ENCODE measurements around a stretch of chr13.

DNA sequence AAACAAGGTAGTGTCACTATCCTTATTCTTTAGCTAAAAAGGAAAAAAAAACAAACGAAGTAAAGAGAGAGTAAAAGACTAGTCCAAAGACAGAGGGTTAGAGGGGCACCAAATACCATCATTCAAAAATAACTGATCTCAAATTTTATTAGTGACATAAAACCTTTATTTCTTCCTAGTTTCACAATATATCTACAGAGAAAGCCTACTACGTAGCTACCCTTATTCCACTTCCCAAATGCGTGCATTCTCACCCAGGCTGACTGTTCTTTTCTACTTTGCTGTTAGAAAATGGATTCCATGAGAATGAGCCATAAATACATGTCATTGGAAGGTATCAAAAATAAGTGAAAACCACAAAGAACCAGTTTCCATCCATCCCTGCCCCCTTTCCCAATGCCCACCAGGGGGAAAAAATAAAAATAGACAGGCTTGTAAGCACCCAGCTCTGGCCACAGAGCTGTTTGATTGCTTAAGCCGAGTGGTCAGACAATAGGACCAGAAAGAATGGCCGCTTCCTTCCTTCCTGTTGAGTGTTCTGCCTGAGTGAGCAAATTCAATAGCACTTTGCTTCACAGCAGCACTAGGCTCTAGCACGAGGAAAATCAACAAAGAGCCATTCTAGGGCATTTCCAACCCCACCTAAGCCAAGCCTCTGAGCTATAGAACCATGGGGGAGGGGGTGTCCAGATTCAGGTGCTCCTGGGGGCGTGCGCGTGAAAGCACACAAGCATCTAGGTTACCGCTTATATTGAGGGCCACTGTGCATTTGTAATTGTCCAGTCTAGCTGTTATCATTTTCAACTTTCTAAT is 64.6 kb downstream of the SPRY2 start:
- PRO-cap, result no peak

DNA sequence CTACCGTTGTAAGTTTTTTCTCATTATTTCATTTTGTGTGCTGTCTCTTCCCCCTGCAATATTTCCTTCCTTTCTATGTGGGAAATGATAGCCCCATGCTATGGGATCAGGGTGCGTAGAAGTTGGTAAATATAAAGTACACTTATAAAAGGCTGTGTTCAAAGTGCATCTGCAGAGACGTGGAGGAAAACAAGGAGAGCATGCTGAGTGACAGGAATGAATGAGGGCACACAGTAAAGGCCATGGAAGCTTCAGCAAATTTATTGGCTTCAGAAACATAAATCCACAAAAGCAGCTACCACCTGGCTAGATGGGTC is 21.5 kb upstream of the SPRY2 start:
- PRO-cap, result no peak

DNA sequence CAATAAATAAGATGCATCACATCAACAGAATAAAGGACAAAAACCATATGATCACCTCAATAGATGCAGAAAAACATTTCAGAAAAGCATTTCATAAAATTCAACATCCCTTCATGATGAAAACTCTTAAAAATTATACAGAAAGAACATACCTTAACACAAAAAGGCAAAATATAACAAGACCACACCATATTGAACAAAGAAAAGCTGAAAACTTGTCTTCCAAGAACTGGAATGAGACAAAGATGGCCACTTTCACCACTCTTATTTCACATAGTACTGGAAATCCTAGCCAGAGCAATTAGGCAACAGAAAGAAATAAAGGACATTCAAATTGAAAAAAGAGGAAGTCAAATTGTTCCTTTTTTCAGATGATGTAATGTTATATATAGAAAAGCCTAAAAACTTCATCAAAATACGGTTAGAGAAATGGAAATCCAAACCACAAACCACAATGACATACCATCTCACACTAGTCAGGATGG is 113.1 kb upstream of the SPRY2 start:
- PRO-cap, result no peak

DNA sequence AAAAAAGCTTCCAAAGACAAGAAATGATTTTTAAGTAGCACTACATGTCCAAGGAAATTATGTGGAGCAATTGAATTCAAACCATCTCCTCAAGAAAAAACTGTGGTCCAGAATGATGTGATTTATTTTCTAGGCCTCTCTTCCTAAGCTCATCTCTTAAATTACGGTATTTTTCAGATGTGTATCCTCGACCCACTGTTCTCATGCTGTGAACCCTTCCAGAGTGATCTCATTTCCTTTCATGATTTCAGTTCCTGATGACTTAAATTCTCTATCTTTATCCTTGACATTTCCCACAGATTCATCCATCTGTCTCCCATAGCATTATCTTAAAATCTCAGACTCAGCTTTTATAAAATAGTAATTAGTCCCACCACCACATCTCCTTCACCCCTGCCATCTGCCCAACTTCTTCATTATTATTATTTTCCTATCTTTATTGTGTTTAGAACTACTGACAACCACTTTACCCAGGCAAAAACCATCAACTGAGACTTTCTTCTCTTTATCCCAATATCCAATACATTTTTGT is 117.7 kb upstream of the SPRY2 start:
- PRO-cap, result no peak

DNA sequence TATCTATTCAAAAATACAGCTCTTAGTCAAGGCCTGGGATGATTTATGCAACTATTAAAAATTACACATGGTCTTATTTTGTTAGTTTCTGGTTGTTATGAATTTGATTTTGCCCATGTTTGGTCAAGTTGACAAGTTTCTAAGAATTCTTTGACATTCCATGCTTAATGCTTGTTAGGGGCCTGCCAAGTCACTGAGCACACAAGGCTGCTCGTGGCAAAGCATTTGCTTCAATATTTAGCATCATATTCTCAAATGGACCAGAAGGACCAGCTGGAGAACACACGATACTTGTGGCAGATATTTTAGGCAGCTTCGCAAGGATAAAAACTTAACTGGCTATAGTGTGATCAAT is 155.7 kb upstream of the SPRY2 start:
- PRO-cap, result no peak

DNA sequence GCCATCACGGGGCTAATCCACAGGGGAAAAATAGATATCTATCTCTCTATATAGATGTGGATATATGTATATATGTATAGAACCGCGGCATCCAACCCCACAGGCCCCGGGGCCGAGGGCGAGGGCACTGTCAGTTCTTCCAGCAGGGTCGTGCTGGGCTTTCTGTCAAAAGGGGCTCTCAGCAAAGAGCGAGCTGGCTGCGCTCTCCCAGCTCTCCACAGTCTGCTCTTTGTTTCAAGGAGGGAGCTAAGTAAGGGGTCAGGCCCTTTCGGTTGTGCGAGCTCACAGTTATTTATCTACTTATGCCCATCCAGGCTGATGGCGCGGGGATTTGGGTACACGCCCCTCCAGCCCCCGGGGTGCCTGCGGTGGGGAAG is 3.3 kb downstream of the SLITRK1 start:
- PRO-cap, result no peak

- PRO-cap, result unidirectional peak, plus-strand start at chr13:85483560
These were observed 315.8 kb downstream of the SLITRK6 start for GRCh38 chr13:85483472-85483671.

- PRO-cap, result no peak
These were observed 154.4 kb upstream of the SLITRK5 start for GRCh38 chr13:87516764-87517104.

DNA sequence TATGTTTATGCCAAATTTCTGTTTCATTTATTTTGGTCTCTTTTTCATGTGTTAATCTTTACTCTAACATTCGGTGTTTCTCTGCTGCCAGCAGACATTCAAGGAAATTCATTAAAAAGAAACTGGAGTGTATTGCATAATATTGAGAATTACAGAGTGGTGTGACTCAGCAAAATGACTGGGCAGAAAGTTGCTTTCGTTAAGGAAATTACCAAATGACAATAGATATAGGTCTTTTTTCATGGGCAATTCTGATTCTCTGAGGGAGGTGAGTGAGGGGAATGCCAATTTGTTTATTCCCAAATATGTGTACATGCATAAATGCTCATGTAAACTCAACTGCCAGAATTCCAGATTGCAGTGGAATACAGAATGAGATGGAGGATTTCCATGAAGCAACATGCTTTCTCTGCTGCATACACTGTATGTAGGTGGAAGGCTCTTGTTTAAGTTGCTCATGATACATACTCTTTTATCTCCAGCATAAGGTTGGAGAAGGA is 1730.1 kb downstream of the SLITRK5 start:
- PRO-cap, result no peak

DNA sequence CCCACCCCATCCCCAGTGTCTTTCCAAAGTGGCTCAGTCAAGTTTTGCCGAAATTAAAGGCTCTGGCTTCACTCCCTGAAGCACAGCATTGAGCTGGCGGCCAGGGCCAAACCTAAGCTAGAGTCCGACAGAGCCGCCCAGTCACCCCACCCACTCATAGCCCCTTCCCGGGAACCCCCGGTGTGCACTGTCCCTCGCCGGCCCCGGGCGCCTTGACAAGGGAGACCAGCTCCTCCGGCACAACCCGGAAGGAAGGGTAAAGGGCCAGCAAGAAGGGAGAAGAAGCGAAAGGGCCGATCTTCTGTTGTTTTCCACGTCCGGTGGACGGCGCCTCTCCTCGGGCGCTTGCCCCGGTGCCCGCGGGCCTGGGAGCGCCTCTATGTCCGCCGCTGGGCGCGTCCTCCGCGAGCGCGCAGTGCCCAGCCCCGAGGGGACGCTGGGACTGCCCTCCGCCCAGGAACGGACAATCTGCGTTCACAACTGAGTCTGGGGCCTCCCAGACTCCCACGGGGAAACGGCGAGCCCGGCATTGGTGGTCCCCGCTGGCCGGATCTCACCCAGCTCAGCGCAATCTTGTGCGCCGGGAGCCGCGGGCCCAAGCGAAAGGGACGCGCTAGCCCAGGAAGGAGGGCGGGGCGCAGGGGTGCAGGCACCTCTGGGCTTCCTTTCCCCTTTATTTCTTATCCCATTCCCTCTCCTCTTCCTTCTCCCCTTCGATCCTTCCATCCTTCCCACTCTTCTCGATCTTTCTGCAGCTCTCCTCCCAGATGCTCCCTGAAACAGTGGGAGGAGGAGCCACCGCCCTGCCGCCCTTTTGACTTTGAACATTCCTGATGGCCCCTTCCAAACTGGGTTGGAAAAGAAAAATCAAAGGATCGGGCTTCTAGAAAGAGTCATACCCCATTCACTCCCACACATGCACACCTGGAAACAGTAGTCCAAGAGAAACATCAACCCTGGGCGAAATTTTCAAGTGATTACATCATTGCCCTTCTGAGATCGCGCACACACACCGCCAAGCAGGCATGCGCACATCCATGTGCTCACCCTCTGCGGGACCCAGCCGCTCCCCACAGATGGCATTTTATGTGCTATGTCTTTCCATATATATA is 223.2 kb upstream of the GPC5 start:
- PRO-cap, result no peak

DNA sequence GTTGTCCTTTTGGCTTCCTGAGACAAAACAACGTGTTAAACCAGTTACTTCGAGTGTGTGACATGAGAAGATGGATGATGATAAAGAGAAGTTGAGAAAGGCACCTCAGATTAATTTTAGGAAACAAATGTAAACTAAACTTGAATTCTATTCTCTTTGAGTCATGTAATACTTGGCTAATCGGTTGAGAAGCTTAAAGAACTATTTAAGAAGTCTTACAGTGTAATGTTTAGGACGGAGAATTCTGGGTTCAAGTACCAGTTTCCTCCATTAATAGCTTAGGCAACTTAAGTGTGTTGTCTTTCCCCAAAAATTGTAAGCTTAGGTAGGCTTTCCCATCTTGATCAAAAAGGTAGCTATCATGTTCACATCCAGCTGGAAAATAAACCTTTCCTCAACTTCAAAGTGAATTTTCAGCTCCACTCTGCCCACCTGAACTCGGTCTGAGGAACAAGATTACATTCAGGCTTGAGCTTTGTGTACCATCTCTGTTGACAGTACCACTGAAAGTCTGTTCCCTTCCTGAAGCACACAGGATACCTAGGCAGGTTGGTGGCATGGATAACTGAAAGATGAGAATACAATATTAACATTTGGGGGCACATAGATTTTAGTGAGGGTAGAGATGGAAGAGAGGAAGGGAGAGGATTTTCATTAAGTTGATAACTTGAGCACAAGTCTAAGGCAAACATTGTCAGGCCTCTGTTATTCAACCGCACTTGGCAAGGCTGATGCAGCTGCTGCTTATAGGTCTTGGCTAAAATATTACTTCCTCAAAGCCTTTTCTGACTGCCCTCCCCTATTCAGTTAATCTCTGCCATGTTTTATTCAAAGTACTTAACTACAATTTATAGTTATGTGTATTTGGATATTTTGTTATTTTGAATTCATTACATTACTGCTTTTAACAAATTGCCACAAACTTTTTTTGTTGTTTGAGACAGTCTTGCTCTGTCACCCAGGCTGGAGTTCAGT is 40.2 kb upstream of the GPC5 start:
- PRO-cap, result no peak

- PRO-cap, result no peak
These were observed 847.1 kb upstream of the GPC6 start for GRCh38 chr13:92379336-92380002.

- PRO-cap, result no peak
These were observed 114.9 kb downstream of the GPC6 start for GRCh38 chr13:93341482-93341842.

DNA sequence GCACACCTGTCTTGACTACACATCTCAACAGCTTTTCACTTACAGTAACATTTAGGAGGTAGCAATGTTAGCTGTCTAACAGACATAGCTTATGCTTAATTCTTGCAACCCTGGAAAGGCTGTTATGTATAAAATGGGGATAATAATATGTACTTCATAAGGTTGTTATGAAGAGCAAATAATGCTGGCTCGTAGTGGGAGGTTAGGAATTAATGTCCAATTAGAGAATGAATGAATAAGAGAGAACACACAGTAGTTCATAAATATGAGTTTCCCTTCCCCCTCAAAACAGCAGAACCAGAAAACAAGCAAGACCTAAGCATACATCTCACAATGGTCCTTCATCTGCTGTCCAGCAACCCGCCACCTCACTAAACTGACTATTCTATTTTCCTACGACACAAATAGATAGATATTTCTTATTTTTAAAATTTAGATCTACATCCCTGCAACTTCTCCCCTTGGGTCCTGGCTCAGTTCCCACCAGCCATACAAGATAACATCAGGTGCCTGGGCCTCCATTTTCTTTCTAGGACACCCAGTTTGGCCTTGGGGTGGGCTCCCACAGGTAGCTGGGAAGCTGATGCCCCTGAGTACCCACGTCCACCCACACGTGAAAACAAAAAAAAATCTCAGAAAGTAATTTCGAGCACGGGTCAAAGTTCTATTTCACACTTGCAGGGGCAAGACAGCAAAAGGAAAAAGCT is 47.7 kb downstream of the TGDS start:
- PRO-cap, result no peak

GRCh38 chr13:94662117-94662716 is 50.1 kb downstream of the SOX21 start:
- PRO-cap, result no peak

DNA sequence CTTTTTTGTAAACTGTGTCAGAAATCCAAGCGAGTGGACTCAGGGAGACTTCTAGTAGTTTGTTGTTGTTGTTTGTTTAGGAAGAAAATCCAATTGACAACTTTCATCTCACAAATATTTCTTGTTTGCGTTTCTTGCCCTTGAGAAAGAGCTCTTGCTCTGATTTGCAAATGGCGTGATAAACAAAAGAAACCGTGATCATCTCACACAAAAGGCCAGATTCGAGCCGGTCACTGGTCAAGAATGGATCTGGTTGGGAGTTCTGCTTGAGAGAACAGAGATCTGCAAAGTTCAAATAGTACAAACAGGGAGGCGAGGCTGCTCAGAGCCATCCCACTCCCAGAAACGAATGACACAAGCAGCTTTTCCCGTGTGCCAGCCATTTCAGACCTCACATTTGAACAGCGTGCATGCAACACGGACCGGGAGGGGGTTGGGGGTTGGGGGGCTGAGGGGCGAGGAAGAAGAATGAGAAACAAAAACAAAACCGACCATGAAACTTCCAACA is 1.9 kb downstream of the SOX21 start:
- PRO-cap, result no peak

GRCh38 chr13:94860795-94861627 is 148.7 kb upstream of the SOX21 start:
- PRO-cap, result no peak

DNA sequence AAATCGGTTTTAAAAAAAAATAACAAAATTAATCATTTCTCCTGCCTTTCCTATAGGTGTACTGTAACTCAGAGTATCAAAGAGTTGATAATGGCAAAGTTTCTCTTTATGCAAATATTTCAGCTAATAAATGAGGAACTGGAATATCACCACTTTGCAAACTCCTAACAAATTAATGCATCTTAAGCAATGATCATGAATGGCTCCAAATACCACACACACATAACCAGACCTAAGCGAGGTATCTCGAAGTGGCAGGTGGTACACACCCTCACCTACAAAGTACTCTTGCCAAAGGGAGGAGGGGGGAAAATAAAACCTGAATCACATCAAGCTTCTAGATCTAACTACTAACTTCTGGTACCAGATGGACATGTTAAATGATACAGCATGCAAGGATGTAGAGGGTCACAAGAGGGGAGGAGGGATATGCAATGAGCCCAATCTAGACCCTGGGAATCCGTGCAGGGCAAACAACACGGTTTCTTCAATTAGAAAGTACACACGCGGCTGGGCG is 61.4 kb downstream of the ABCC4 start:
- PRO-cap, result no peak

DNA sequence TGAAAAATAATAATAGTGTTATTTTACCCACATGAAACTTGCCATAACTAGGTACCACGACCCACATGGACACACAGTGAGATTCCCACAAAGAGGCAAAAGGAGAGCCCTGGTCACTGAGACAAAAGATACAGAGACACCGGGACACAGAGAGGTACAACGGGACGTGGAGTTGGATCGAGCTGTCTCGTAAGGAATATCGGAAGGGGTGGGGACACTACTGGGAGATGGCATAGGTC is 849 bp downstream of the ABCC4 start:
- PRO-cap, result no peak

- PRO-cap, result no peak
These were observed 743 bp upstream of the ABCC4 start for GRCh38 chr13:95301998-95302389.

Data from bronchial lymph node (tissue), 1 donor.